ENCODE measurements around a stretch of chr9.

GRCh38 chr9:14256519-14256960 is 57.4 kb downstream of the NFIB start:
- PRO-cap = unidirectional peak, plus-strand start at chr9:14256729

DNA sequence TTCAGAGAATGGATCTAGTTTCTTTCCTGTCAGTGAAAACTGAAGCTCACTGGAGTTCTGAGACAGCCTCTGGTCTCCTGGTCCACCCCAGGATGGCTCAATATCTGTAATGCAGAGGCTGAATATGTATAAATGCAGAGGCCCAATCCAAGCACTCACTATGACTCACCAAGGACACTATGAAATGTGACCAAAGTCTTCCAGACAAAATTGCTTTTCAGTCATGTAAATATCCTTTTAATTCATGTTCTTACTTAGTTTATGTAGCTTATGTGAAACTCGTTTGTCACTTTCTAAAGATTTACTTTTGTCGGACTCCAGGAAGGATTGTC is 53.8 kb downstream of the NFIB start:
- PRO-cap = no peak

DNA sequence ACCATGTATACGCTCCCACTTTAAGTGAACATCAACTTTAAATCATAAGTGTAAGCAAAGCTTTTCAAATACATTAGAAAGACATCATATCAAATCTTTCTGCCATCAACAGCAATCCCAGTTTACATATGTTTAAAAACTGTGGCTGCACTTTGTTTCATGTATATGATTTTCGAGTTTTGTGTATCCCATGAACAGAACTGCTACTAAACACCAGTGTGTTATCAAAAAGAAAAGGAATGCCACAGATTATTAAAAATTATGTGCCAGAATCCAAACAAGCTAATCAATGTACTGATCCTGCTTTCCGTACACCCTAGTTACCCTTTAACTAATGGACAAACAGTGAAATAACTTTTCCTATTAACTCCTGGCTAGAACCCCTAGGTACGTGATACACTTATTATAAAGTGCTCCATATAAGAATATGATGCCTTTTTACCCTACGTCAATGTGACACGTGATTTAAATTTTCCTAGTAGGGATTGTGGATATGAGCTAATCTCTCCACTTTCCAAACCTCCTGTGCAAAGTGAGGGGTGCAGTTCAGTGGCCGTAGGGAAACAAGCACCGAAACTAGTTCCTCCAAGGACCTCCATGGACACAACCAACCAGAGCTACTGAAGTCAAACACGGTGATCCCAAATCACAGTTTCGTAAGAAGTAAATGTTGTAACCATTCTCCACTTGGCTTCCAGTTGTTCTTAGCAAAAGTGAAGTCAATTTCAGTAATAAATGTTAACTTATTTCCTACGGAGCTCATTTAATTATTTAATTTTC is 19.4 kb downstream of the NFIB start:
- PRO-cap = no peak

DNA sequence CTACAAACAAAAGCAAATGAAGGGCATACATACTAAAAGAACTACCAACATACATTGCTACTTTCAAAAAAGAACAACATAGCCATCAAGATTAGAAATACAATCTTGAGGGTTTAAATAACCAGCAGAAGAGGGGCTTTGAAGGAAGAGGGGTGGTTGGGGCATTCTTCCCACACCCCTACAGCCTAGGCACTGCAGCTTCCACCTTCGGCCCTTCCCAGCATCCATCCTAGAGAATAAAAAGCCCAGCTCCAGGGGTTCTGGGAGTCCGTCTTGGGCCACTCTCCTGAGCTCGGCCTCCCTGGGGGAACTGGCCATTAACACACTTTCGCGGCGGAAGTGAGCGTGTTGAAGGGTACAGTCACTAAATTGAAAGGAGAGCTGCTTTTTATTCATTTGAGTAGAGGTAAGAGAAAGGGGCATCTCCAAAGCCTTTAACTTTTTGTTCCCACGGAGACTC is 30.9 kb upstream of the NFIB start:
- PRO-cap = bidirectional peak, plus-strand start at position 395 of the sequence, minus-strand start at position 312 of the sequence

- PRO-cap = no peak
These were observed 31.5 kb upstream of the NFIB start for GRCh38 chr9:14345321-14345880.

DNA sequence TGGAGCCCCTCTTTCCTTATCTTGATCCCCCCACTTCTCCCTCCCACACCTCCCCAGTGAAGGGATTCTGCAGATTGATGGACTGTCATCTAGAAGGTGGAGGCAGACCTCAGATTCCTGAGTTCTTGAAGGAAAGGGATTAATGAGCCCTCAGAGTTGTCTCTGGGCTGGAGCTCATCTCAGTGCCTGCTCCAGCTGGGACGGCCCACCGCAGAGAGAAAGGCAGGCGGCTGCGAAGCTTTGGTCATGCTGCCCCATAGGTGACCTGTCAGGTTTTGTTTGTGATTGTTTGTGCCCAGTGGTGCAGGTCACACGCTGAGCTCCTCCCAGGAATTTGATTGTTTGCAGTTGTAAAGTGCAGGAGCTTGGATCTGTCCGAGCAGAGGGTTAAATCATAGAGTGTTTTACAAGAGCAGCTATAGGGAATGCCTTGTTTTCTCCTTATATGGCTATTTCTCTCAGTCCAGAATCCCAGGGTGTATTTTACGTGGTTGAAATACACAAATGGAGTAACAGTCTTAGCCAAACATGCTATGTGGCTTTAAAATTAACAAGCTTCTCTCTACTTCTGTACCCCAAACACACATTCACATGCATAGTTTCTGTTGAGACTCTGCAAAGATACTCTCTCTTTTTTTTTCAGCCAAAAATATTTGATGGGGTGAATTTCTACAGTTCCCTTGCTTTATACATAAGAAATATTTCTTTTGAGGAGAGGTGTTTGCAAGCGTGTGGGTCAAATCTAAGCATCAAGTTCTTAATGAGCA is 487.6 kb downstream of the CCDC171 start:
- PRO-cap = no peak

GRCh38 chr9:16281871-16282135 is 588.7 kb downstream of the BNC2 start:
- PRO-cap = no peak

DNA sequence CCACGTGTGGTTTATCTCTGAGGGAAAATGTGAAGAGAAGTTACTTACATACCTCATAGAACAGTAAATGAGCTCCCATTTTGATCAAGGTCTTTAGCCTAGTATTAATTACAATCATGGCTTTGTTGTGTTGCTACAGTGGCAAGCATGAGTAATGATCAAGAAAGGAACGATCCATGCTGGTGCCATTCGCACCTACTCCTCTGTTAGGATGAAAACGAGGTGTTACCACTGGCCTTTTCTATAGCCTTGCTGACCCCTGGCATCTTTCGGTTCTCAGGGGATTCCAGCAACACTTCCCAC is 456.8 kb downstream of the BNC2 start:
- PRO-cap = no peak

GRCh38 chr9:16626450-16627089 is 243.9 kb downstream of the BNC2 start:
- PRO-cap = no peak

DNA sequence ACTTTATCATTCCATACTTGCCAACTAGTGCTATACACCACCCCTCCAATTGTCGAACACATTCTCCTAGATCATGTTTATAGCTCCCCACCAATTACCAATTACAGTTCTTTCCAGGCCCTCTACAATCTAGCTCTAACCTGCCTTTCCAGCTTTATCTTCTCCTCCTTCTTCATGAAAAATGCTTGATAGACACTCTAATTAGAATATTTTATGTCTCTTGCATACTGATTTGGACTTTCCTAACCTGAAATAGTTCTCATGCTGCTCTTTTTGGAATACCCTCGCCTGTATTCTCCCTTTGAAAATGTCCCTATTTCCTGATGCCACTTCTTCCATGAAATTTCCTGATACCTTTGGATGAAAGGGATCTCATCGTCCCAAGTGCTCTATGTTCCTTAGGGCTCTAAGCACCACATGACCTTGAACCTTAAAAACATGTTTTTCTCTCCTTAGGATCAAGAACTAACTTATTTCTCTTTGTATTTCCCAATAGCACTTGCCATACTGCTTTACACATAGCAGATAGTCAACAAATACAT is 174.3 kb downstream of the BNC2 start:
- PRO-cap = no peak

GRCh38 chr9:16710744-16711363 is 159.6 kb downstream of the BNC2 start:
- PRO-cap = no peak

- PRO-cap = unidirectional peak, minus-strand start at chr9:16729862
These were observed 140.8 kb downstream of the BNC2 start for GRCh38 chr9:16729693-16730119.

DNA sequence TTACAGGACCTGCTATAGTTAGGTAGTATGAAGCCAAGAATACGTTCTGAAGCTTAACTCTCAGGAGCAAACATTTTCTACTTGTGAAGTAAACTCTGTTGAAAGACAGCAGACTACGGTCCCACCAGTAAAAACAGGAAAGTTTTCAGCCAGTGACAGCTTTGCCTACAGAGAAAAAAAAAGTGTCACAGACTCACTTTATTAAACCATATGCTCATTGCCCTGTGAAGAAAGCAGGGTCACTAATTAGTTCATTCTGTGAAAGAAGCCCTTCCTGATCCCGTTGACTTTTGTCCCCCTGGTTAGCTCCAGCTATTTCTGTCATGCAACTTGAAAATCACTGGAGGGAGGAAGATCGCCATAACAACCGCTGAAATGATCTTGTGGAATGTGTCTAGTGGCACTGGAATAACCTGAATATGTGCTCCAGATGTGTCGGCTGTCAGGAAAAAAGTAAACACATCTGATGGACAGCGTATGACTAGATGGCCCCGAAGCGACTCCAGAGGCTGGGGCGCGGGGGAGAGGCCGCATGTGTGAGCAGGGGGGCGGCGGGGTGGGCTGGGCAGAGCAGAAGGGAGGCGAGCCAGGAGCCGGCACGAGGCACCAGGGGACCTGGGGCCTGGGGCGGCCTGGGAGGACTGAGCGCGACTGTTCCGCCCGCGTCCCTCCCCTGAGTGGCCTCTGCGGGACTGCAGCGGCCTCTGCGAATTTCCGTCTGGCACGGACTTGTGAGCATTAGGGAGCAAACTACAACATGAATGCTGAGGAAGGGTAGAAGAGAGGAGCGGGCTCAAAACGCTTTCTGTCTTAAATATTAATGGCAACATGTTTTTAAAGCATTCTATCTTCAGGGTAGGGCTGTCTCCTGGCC is 41.8 kb downstream of the BNC2 start:
- PRO-cap = unidirectional peak, minus-strand start at position 679 of the sequence

GRCh38 chr9:16869279-16869868 is 1.1 kb downstream of the BNC2 start:
- PRO-cap = no peak

GRCh38 chr9:16983508-16983952 is 113.1 kb upstream of the BNC2 start:
- PRO-cap = no peak

DNA sequence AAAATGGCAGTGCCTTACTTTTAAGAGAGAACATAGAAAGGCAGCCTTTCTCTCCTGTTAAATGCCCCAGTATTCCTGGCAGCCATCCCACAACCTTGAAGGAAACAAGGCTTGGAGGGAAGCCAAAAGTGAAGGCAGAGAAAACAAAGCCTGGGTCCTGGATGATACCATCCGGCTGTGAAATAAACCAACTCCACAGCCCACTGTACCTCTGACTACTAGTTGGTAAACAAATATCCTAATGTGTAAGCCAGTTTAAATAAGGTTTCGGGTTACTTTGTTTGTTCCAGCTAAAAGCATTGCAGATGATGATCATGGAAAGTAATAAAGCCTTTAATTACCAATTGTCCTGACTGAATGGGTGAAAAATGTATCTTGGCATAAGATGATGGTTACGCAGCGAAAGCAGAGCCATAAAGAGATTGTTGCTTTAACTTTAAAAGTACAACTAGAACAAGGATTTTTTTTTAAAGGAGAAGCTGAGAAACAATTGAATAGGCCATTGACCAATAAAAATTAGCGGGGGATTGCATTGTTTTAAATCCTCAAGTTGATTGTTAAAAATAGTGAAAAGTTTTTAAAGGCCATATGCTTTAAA is 80.1 kb upstream of the ADAMTSL1 start:
- PRO-cap = no peak

- PRO-cap = no peak
These were observed 247.2 kb downstream of the SAXO1 start for GRCh38 chr9:18785817-18786133.

- PRO-cap = no peak
These were observed 501 bp upstream of the RRAGA start for GRCh38 chr9:19048683-19049169.

GRCh38 chr9:19050252-19050398 is 898 bp downstream of the RRAGA start:
- PRO-cap = no peak

DNA sequence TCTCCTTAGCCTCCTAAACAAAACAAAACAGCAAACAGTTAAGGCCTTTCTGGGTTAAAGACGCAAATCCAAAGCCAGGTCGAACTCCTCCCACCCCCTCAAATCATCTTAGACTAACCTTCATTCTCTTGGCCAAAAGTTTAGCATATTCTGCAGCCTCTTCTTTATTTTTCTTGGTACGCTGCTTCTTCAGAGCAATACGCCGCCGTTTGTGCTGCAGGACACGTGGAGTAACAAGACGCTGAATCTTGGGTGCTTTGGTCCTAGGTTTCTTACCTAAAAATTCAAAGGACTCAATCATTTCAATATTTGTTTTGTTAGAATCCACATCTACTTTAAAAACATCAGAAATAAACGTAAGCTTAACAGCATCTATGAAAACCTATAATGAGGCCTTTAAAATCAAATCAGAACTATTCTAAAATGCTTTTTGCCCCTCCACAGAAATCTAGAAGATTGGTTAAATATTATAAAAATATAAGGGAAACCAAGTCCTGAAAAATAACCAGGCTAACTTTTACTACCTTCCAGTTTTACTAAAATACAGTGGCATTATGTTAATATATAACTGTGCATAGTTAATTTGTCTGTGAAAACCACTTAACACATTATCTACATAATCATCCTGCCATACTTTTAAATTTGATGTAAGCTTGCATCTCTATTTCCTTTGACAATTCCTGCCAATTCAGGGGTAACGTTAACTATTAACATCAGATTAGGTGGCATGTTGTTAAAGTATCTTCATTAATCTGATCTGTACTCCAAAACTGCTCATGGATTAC is 3.5 kb downstream of the RPS6 start:
- PRO-cap = no peak

All from tibial artery (tissue), 1 donor.